Spinal cord (tissue), 3 donors: ENCODE data around the gene DOCK8.

GRCh38 chr9:21798-21997 lies 7.6 kb downstream of the WASHC1 start:
- PRO-cap: no peak
- RAMPAGE, long total RNA: no peak

GRCh38 chr9:113528-113997 lies 4.7 kb downstream of the FOXD4 start:
- PRO-cap: no peak
- RAMPAGE, long total RNA: no peak

- PRO-cap: no peak
- RAMPAGE, long total RNA: no peak
These were observed at the start of gene DOCK8 for GRCh38 chr9:214316-215511. TSS of gene DOCK8 (plus strand) at chr9:214865.

DNA sequence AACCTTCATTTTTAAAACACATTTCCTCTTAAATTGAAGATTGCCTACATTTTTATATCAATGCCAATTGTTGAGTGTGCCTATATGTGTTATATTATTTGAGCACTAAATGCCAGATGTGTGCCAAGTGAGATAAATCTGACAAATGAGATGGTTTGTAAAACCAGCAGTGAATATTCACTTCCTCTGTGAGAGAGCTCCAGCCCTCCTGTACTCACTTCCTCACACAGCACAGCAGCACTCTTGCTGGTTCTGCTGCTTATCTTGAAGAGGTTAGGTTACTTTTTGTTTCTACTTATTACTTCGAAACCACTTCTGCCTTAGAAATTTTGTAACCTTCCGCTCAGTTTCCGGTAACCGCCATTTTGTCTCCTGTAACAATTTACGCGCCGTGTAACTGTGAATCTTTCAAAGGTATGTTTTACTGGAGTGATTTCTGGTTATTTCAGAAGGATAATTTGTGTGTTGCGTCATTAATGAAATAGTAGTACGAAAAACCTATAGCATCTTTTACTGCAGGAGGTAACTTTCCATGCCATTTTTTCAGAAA lies 58.1 kb downstream of the DOCK8 start:
- PRO-cap: no peak
- RAMPAGE, long total RNA: no peak

DNA sequence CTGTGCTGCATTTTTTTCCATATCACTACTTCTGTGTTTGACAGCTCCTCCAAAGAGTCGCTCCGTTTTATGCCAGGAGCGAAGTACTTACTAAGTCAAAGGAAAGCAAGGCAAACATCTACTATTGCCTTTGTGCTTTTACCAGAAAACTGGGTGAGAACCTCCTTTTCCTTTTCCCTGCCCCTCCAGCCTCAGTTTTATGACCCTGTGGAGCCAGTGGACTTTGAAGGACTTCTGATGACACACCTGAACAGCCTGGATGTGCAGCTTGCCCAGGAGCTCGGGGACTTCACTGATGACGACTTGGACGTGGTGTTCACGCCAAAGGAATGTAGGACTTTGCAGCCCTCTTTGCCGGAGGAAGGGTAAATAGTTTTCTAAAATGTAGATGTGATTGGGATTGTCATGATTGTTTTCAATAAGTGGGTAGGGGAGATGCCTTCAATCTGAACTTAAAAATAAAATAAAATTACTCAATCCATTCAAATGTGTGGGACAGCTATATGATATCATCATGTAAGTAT lies 71.7 kb downstream of the DOCK8 start:
- PRO-cap: no peak
- RAMPAGE, long total RNA: no peak

DNA sequence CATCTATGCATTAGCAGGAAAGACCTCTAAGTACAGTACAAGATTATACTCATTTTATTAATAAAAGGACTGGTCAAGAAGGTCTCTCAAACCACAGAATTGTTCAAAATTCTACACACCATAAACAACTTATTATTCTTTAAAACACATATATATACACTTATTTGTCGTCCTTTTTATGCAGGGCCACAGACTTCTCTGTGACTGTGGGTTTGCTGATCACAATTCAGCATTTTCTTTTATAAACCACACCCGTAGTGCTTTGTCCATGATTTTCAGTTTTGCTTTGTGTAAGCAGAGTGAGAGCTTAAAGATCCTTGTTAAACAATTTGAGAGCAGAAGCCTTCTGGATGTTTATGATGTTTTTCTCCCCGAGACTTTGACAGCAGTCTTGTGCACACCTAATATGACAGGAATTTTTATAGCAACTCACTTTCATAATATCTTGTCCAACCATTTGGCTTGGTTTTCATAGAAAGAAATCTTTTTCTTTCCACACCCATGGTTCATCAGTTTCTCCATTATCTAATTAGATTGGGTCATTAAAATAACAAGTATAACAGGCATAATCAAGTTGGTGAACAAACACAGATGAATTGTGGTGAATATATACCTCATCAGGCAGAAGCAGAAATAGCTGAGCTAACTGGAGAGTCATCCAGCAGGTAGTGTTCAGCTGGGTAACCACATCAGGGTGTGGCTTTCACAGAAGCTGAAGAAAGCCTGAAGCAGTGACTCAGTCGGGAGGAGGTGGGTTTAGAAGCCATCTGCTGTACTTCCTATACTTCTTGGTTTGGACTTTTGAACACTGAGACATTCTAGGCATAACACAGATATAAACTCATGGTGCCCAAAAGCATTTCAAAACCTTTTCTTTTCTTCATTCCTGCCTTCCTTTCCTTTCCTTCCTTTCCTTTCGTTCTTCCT lies 57.1 kb upstream of the KANK1 start:
- PRO-cap: no peak
- RAMPAGE, long total RNA: no peak

GRCh38 chr9:540454-540976 lies 36.0 kb downstream of the KANK1 start:
- PRO-cap: no peak
- RAMPAGE, long total RNA: no peak

DNA sequence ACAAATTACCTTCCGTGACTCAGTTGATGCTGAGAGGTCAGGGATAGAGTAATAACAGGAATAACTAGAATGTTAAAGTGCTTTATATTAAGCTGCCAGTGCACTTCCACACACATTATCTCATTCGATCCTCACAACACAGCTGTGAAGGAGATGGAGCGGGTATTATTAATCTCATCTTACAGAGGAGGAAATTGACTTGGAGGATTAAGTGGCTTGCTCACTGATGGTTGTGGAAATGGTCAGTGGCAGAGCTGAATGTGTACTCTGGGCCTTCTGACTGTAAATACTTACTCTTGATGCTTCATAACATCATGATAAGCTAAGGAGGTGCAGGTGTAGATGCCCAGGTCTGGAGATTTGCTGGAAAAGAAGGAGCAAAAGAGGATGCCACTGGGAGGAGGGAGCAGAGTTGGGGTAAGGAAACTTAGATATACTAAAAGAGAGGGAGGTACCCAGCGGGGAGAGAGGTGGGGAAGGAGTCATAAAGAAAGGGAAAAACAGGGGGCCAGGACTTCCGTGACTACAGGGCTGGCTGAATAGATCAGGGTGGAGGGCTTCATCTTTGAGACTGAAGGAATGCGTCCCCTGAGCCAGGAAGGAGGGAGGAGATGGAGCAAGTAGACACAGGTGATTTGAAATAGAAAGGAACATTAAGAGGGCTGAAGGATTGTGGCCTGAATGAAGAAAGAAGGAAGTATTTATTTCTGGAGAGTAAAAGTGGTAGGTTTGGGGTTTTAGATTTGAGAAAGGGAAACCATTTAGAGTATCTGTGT lies 84.7 kb downstream of the KANK1 start:
- PRO-cap: no peak
- RAMPAGE, long total RNA: no peak

DNA sequence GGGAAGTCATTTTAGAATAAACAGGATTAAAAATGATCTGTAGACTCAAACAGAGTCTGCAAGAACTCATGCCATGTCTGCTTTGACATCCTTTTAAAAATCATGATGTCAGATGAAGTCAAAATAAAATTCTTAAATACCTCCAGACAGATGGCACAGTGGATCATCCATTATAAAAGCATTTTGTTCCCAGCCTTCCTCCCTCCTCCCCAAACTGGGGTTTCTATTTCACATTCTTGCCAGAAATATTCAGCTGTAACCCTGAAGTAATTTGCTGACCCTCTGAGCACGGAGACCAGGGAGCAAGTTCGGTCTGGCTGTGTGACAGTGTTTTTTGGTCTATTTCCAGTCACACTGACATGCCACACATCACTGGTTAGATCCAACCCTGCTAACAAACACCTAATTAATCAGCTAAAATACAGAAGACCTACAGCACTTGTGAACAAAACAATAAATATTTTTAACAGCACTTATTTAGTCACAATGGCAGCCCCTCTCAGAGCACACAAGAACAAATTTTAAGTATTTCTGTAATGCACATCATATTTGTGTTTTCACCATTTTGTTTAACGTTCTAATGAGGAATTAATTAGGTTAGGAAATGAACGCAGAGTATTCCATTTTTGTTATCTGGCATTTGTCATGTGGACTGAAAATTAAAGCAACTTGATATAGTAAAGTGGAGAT lies 126.1 kb upstream of the DMRT1 start:
- PRO-cap: no peak
- RAMPAGE, long total RNA: no peak

DNA sequence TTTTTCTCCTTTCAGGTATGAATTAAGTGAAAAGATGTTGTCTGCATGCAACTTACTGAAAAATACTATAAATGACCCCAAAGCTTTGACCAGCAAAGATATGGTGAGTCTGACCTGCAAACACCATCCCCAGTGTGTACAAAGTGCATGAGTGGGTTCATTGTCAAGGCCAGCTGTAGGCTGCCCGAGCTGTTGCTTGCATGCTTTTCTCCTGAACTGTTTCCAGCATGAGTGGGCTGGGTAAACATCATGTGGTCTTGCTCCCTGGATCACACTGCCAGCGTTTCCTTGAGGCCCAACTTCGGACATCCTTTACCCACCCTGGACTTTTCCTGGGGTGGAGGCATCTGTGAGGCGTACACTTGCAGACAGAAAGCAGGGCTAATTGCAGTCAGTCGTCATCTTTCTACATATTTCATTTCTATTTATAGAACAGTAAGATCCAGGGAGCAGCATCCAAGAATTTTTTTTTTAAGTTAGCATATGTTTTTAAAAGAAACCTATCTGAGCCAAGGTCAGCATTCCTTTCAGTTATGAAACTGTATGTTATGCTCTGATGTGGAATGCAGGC lies 106.7 kb upstream of the DMRT1 start:
- PRO-cap: no peak
- RAMPAGE, long total RNA: no peak

DNA sequence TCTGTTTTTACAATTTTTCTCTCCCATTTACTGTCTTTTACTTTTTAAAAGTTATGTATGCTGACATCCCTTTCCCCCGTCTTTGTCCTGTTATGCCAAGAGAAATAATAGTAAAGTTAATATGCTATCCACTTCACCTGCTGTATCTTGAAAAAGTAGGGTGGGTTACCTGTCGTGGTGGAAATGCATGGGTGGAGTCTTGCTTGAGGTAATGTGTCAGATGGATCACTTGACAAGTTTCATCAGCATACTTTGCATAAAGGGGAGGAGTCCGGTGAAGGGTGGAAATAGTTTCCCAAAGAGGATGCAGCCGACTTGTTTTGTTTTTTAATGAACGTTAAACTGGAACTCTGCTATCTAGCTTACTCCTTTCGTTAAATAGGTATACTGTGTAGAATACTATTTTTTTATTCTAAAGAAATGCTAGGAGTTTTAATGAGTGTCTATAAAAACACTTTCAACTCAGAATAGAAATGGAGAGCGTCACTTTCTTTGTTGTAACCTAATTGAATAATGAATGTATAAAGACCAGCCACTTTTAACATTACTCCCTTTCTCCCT lies 9.0 kb upstream of the DMRT3 start:
- PRO-cap: no peak
- RAMPAGE, long total RNA: no peak

- PRO-cap: no peak
- RAMPAGE, long total RNA: no peak
These were observed 2.2 kb upstream of the DMRT2 start for GRCh38 chr9:1047824-1048457.

DNA sequence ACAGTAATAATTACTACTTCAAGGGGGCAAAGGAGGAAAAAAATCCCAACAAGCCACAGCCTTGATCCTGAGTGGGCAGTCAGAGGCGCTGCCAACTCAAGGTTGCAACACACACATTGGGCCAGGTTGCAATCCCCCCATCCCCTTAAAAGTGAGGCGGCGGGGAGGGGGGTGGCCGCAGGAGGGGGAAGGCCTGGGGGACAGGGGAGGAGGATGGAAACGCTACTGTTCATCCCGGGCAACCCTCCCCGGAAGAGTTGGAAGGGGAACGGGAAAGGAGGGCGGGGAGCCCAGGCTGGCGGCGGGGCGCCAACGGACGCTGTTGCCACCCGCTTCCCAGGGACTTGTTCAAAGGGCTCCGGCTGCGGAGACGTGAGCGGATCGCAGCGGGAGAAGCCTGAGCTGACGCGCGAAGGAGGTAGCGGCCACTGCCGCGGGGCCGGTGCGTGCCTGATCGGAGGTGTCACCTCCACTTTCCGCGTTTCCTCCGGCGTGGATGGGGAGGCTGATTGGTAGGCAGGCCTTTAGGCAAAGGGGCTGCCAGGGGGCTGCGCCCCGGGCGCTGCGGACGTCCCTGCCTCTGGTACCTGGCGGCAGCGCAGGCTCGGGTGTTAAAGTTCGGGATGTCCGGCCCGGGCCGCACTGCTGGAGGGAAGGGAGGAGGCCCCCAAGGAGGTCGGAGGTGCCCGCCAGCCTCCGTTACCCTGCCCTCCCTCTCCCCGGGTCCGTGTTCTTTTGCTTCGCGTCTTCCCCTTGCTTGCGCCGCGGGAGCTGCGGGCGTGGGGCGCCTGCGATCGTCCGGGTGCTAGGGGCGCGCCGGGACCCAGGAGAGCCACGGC lies 774 bp downstream of the SMARCA2 start:
- PRO-cap: no peak
- RAMPAGE, long total RNA: no peak

- PRO-cap: no peak
- RAMPAGE, long total RNA: no peak
These were observed 147.6 kb downstream of the SMARCA2 start for GRCh38 chr9:2162556-2163285.

GRCh38 chr9:2241509-2241850 lies 226.3 kb downstream of the SMARCA2 start:
- PRO-cap: no peak
- RAMPAGE, long total RNA: no peak

DNA sequence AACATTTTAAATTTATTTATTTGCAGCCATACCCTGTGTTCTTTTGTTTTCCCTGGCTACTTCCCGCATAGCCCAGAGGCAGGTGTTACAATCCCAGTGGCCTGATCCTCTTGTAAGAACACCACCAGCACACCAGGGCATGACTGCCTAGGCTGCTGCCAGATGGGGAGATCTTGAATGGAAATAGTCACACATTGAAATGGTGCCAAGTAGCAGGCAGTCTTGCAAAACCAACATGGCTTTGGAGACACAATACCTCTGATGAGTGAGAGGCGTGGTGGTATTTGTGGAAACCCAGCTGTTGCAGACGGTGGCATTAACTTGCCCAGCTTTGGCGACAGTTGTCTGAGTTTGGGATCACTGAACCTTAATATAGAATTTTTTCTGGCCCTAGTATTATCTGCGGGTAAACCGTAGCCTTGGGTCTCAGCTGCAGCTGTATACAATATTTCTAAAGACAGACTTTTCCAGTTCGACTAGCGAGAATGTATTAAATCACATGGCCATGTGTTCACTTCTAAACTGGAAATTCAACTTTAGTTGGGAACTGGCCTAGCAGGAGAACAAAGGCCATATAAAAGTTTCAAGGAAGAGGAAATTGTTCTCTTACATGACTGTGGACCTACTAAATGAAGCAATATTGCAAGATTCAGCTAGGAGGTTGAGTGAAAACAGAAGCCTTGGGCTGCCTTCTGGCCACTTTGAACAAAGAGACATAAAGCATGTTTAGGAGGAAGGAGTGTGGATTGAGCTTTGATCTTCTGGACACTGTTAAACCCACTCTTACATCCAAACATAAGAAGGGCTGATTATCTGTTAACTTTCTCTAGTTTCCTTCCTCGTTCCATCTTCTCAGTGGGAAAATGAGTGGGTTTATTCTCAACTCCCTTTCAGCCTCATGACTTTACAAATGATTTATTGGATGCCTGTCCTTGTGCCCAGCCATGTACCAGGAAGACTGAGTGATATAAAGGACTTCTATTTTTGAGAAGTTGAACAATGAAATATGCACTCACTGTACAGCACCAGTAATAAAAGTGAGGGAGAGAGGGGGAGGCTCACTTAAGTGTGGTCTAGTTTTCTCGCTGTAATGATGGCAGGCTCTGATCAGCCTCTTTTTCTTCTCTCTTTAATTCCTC lies 277.2 kb downstream of the SMARCA2 start:
- PRO-cap: no peak
- RAMPAGE, long total RNA: no peak

DNA sequence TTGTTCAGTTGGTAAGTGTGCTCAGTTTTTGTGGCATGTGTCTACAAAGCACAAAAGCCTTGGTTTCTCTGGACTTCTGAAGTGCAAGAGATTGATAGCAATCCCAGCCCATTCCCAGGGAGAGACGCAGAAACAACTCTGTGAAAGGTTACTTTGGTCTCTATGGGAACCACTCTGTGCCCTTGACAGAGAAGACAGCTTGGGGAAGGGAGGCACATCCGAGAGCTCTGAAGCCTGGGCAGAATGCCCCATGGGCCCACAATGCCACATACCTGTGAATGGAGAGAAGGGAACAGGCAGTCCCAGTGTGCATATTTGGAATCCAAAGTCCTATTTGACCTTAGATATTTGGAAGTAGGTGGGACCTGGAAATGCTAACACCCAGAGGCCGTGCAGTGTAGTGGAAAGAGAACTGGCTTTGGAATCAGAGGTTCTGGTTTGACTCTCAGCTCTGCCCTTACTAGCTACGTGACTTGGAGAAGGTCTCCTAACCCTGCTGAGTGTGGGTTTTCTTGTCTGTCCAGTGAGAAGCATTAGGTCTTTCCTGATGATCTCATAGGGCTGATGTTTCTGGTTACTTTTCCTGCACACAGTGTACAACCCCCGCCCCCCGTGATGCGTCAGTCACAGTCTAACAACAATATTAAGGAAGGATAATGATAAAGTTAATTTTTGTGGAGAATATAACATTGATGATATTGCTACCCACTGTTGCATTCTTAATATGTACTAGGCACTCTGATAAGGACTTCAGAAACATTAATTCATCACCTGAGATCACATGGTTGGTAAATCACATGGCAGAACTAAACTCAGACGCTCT lies 194.1 kb upstream of the VLDLR start:
- PRO-cap: no peak
- RAMPAGE, long total RNA: no peak

- PRO-cap: no peak
- RAMPAGE, long total RNA: no peak
These were observed 884 bp downstream of the KCNV2 start for GRCh38 chr9:2718167-2718620.

- PRO-cap: no peak
- RAMPAGE, long total RNA: no peak
These were observed 10.9 kb downstream of the KCNV2 start for GRCh38 chr9:2728240-2728539.

- PRO-cap: no peak
- RAMPAGE, long total RNA: no peak
These were observed 5.5 kb downstream of the PUM3 start for GRCh38 chr9:2838297-2838837.